Fallopian tube (tissue), 1 donor: ENCODE measurements around a stretch of chr14.

DNA sequence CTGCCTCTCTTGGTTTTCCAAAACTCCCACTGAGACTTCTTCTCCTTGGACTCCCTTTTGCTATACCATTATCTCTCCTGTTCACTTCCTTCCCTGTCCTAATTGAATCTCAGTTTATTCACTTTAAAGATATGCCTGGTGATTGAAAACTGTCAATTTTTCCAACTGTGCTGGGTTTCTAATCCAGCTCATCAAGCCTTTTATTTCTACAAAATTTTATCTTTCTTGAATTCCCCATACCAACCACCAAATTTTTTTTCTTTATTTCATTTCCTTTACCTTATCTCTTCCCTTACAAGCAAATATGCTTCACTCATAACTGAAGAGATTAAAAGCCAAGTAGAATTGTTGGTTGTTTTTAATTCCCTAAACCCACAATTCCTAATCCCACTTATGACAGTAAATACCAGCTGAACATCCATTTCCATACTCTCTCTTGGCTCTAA is 46.2 kb downstream of the MIS18BP1 start:
- PRO-cap = no peak

- PRO-cap = no peak
Measured at GRCh38 chr14:45246719-45247132, 6.3 kb downstream of the MIS18BP1 start.

- PRO-cap = no peak
Measured at GRCh38 chr14:45889016-45889505, 636.1 kb upstream of the MIS18BP1 start.

- PRO-cap = bidirectional peak, plus-strand start at chr14:45891971, minus-strand start at chr14:45891810
Measured at GRCh38 chr14:45891560-45892157, 638.7 kb upstream of the MIS18BP1 start.

DNA sequence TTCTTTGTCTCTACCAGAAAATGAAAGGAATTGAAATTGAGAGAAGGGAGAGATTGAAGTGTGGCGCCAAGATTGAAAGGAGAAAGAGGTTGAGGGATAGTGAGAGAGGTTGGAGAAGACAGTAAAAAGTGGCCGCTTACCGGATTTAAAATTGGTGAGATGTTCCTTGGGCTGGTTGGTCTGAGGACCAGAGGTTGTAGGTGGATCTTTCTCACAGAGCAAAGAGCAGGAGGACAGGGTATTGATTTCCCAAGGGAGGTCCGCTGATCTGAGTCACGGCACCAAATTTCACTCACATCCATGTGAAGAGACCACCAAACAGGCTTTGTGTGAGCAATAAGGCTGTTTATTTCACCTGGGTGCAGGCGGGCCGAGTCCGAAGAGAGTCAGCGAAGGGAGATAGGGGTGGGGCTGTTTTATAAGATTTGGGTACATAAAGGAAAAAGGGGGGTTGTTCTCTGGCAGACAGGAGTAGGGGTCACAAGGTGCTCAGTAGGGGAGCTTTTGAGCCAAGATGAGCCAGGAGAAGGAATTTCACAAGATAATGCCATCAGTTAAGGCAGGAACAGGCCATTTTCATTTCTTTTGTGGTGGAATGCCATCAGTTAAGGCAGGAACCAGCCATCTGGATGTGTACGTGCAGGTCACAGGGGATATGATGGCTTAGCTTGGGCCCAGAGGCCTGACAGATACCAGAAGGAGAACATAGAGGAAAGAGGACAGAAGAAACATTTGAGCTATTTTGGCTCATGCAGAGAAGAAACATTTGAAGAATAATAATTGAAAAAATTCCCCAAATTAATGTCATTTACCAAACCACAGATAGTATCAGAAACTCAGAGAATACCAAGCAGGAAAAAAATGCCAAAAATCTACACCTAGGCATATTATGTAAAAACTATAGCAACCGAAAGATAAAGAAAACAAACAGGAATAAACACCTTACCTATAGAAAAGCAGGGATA is 585.1 kb upstream of the MDGA2 start:
- PRO-cap = no peak

DNA sequence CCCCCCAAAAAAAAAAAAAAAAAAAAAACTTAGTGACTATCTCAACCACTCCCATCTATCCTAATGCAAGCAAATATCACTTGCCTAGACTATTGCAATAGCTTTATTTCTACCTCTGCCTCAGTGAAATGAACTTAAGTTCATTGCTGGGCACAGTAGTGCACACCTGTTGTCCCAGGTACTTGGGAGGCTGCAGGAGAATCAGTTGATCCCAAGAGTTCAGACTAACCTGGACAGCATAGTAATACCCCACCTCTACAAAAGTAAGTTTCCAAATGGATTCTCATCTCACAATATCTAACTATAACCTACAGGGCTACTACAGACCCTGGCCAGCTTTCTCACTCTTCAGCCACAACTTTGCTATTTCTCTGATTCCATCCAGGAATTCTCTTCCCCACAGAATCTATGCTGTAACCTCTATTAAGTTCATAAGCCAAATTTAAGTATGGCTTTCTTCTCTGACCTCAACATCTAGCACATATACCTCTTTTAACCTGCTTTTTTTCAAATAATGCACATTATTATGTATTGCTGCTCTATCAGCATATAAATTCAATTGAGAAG is 4.1 kb downstream of the RPS29 start:
- PRO-cap = no peak

GRCh38 chr14:49619619-49620484 is 574 bp downstream of the RPL36AL start:
- PRO-cap = bidirectional peak, plus-strand start at chr14:49620327, minus-strand start at chr14:49620211

DNA sequence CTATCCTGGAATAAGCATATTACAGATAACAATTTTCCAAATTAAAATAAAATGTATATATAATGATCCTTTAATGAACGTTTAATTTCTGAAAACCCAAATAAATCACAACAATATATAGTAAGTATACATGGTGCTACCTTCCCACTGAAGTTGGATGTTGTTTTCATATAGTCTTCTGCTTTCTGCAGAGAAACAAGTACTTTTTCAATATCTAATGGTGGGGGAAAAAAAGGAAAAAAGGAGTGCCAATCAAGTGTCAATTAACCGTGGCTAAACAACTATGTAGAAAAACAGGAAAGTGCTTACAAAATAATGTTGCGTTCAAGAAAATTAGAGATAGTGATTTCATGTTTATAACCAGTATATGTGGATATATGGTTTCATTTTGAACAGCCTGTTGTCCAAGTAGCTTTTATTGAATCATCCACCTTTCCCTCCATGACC is 19.3 kb downstream of the NEMF start:
- PRO-cap = no peak

DNA sequence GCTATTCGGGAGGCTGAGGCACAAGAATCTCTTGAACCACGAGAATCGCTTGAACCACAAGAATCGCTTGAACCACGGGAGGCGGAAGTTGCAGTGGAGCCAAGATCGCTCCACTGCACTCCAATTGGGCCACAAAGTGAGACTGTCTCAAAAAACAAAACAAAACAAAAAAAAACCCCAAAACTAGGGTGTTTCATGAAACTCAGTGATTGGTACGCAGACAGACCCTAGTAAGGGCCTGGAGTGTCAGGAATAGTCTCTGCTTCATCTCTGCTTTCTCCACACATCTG is 6.3 kb upstream of the ARF6 start:
- PRO-cap = no peak

GRCh38 chr14:49888375-49888920 is 4.4 kb upstream of the ARF6 start:
- PRO-cap = no peak

DNA sequence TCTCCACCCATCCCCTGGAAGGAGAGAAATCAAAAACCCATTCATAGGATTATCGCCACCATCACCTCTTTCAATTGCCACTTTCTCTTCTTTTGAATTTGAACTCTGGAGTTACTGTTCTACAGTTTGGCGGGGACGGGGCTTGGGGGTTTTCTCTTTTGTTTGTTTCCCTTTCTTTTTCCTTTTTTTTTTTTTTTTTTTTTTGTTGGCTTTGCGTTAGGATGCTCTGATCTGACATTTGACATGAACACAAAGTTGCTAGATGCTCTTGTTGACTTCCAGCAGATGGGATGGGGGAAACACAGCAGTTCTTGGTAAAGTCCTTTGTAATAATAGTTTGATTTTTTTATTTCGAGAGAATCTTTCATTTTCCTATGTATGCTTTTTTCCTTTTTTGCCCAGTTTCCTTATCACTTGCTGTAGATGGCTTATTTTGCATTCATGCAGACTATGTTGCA is 1.4 kb downstream of the ARF6 start:
- PRO-cap = no peak

GRCh38 chr14:49895176-49896429 is 2.7 kb downstream of the ARF6 start:
- PRO-cap = unidirectional peak, plus-strand start at chr14:49895625

- PRO-cap = unidirectional peak, plus-strand start at chr14:49911901
Measured at GRCh38 chr14:49911685-49912167, 18.8 kb downstream of the ARF6 start.

GRCh38 chr14:49971924-49972773 is 79.3 kb downstream of the ARF6 start:
- PRO-cap = unidirectional peak, plus-strand start at chr14:49972022

GRCh38 chr14:49999063-49999782 is 106.3 kb downstream of the ARF6 start:
- PRO-cap = bidirectional peak, plus-strand start at chr14:49999382, minus-strand start at chr14:49999257

DNA sequence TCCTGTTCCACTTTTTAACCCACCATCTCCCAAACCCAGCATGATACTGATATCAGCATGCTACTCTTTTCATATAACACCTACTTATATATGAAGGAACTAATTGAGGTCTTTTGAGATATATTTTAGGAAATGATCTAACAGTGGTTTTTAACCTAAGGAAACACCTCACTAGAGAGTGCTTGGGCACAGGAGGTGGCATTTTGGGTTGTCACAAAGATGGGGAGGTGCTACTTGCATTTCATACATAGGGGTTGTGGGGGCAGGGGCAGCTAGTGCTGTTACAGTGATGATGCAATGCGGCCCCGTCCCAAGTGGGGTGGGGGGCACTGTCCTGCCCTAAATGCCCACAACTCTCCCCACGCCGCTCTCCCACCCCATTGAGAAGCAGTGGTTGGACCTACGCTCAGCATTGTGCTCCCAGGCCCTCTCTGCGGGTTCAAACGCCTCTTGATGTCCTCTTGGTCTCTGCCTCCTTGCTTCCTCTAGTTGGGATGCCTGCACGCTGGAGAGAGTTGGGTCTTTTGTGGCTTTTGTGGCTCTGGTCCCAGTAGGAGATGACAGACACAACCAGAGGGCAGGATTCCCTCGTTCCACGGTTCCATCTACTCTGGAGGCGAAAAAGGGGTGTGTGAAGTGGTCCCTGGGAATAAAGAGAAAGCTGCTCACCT is 109.6 kb downstream of the ARF6 start:
- PRO-cap = unidirectional peak, plus-strand start at position 201 of the sequence; unidirectional peak, plus-strand start at position 250 of the sequence; unidirectional peak, plus-strand start at position 275 of the sequence

DNA sequence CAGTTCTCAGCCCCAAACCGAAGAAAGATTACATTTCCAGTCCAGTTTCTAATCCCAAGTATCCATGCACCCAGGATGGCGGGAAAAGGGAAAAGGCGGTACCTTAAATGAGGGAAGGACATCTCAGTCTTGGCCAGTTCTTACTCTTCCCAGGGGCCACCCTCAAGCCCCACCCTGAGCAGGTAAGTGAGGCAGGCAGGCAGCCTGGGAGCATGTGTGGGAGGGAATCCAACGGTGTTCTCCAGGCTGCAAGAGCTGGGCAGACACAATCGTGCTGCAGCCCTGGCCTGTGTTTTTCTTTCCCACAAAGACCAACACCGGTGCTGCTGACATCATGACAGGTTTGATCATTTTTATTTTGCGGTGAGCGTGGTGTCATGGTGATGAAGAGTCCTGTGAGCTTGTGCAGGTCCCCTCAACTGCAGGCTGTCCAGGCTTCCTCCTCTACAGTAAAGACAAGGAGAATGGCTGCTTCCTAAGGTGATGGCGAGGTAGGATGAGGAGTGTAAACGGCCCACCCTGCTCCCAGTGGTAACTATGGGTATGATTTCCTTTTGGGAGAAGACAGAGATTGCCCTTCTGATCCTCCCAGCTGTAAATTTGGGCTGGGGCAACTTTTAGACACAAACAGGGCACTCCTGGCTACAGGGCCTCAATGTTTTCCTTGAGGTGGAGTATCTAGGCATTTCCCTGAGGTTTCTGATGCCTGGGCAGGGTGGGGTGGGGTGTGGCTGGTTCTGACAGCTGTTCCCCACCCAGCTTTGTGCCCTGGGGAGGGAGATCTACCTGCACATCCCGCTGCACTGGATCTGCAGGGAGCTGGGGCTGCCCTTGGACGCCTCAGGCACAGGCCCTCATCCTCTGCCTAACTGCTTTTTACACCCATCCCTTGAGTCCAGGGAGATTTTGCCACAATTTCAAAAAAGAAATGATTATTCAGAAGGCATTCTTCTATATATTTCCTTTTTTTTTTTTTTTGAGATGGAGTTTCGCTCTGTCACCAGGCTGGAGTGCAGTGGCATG is 109.1 kb downstream of the VCPKMT start:
- PRO-cap = bidirectional peak, plus-strand start at position 396 of the sequence, minus-strand start at position 271 of the sequence

GRCh38 chr14:50061387-50062119 is 54.8 kb downstream of the VCPKMT start:
- PRO-cap = unidirectional peak, plus-strand start at chr14:50061867

GRCh38 chr14:50085309-50086129 is 30.9 kb downstream of the VCPKMT start:
- PRO-cap = no peak

- PRO-cap = no peak
Measured at GRCh38 chr14:50201956-50202316, 29.4 kb downstream of the SOS2 start.